ENCODE results near the gene PTGFRN.

DNA sequence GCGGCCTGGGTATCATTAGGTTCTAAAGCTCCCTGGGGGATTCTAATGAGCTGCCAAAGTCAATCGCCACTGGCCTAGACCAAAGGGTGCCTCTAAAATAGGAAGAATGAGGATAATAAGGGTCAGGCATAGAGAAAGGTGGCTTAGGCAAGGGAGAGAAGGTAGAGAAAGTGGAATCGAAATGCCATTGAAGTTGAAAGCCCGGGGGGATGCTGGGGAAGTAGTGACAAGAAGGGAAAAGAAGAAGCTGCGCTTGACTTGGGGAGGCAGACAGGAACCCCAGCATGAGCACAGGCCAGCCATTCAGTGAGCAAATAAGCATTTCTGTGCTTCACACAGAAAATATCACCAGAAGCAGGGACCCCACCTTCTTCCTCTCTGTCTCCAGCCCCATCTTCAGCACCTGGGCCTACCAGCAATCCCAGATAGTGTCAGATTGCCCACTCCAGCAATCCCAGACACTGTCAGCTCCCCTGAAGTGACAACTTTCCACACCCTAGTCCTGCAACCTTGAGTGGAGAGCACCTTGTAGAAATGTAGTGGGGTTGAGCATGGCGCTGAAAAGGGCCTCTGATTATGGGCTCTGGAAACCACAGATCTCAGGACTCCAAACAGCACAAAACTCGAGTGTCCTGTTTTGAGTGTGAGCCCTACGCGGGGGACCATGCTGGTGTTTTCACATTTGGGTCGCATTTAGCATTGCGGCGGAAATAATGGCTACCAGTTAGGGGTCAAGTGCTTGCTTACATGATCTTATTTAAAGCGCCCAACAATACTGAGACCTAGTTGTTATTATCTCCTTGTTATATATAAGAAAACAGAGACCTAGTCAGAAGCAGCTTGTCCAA, 1.6 kb downstream of the CD2 start:
- PRO-cap: no peak

DNA sequence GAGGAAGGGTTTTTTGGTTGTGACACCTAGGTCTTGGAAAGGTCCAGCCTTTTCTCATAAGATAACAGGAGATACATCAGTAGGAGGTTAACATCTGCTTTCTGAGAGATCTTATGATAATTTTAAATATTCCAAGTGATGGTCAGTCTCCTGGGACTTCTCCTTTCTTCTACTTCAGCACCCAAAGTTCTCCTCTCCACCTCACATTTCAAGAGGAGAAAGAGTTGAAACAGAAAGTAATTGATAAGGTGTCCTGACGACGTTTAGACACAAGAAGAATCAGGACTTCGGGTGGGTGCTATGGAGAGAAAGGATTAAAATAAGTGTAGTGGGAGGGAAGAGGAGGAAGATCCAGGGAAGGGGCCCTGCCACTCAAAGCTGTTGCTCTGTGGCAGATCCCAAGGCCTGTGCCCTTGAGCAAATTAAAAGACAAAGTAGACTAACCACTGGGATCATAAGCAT, 45.9 kb downstream of the CD2 start:
- PRO-cap: no peak

DNA sequence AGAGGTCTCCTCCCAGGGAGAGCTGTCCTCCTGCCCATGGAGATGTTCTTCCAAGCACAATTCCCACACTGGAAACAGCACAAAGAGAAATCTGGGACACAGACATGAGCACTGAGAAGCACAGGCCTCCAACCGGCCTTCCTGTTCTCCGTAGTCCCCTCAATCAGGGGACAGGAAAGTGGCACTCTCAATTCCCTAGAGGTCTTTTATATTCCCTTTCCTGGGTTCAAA, 70.6 kb downstream of the CD2 start:
- PRO-cap: no peak

DNA sequence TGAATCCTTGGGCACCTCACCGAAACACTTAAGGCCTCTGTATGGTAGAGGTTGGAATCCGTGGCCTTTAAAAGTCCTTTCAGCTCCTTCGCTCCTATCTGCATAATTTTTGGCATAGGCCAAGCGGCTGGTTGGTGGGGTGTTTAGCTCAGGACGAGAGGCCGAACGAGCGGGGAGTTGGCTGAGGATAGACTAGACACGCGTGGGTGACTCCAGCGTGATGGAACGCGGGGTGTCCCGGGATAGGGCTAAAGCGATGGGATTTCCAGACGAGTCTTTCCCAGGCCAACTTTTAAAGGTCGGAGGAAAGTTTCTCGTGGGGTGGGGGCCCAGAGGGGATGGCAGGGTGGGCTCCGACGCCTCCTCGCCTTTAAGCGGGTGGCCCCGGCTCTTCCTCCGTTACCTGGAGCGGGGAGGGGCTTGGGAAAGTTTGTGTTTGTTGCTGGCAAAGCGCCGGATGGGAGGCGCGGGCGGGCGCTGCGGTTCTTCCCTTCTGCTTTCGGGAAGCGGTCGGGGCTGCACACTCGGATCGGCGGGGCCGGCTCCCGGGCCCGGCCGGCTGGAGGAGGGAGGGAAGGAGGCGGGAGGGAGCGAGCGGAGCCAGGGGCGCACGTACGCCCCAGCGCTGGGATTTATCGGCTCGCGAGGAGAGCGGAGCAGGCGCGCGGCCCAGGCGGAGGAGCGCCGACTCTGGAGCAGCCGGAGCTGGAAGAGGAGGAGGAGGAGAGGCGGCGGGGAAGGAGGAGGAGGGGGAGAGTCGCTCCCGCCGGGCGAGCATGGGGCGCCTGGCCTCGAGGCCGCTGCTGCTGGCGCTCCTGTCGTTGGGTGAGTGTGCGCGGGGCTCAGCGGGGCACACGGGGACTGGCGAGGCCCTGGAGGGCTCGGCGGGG, at the start of gene PTGFRN:
PTGFRN (plus strand) TSS at position 489 of the 890 bp plus-strand sequence.
- PRO-cap: bidirectional peak, plus-strand start at position 295 of the sequence, minus-strand start at position 194 of the sequence; bidirectional peak, plus-strand start at position 502 of the sequence, minus-strand start at position 561 of the sequence

GRCh38 chr1:117033486-117033878, 26.6 kb upstream of the TTF2 start:
- PRO-cap: no peak

GRCh38 chr1:117051297-117052160, 8.6 kb upstream of the TTF2 start:
- PRO-cap: no peak

DNA sequence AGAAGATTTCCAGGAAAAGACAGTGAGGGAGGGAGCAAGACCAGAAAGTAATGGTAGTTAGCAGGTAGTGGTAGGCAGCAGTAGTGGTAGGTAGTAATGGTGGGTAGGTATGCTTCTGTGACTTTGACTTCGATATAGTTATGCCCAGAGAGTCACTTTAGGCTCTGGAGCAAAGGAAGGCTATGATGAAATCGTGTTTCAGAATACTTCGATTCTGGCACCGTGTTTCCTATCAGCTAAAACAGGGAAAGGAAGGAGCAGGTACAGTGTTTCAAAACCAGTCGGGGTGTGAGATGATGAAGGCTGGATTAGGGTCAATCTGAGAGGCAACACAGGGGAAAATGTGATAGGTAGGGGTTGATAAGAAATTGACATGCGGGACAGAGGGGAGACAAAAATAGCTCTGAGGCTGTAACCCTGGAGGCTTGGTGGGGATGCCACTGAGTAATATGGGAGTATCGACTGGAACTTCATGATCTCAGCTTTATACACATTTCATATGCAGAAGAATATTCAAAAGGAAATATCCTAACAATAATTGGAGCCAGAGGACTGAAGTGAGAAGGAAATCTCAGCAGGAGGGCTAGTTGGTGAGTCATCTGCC, 25.2 kb upstream of the TRIM45 start:
- PRO-cap: no peak

GRCh38 chr1:117571572-117571859, 34.3 kb upstream of the TENT5C start:
- PRO-cap: no peak

DNA sequence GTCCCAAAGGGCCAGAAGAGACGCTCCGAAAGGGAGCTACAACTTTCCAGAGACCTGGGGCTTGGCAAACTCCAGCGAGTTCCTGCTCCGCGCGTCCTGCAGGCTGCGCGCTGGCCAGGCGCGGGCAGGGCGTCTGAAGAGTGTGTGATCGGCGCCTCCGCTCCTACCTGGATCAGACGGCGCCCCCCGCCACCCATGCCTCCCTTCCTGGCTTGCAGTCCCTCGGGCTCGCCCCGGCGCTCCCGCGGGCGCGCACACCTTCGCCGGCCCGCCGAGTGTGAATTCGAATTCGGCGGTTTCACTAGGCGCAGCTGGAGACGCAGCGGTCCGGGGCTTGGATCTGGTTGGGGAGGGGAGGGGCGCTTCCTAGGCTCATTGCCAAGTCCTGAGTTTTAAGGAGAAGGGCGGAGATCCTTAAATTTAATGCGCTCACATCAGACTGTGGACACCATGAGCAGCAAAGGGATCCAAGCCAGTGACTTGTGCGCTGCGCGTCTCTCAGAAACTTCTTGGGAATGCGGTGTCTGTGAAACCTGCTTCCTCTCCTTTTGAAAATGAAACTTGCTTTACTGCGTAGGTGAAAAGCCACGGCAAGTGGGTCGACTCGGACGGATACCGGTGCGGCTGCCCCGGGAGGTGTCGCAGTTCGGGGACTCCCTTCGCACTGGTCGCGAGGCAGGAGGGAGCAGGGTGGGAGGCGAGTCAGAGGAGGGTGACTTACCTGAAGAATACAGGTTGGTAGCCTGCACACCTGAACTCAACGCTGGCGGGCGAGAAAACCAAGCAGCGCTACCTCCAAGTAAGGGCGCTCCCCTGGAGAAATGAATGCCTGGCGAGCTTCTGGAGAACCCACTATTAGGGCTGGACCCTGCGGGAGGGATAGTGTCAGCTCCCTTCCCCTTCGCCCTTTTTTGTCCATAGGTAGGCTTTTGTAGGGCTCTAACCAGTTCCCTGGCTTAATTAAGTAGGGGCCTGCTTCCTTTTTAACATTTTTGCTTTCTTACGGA, 831 bp downstream of the TENT5C start:
- PRO-cap: bidirectional peak, plus-strand start at position 451 of the sequence, minus-strand start at position 273 of the sequence

GRCh38 chr1:117656055-117656931, 50.4 kb downstream of the TENT5C start:
- PRO-cap: no peak

GRCh38 chr1:117820923-117821366, 108.5 kb downstream of the GDAP2 start:
- PRO-cap: no peak

GRCh38 chr1:118461737-118462084, 276.7 kb upstream of the SPAG17 start:
- PRO-cap: no peak

- PRO-cap: no peak
These were observed 563 bp upstream of the WARS2 start for GRCh38 chr1:119140880-119141551.

DNA sequence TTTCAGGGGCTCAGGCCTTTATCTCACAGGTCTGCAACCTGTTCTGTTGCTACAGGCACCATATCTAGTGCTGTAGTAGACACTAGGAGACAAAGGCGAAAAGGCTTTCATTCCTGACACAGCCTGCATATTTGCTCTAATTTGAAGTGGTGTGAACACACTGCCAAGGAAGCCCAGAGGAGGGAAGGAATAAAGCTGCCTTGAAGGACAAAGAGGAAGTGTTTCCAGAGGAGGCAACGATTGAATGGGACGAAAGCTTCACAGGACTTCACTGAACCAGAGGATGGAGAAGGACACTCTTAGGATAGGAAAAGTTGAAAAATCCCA, 90.8 kb upstream of the WARS2 start:
- PRO-cap: no peak

DNA sequence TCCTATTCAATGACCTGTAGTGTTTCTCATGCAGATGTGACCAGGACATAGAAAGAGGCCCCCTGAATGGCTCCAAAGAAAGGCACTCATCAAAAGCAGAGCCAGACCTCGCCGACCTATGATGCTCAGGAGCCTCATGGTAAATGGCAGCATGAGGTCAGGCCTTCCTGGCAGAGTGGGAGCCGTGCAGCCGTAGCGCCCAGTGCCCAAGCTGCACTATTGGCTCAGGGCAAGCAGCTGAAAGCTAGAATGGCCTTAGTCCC, 42.3 kb upstream of the HAO2 start:
- PRO-cap: no peak

DNA sequence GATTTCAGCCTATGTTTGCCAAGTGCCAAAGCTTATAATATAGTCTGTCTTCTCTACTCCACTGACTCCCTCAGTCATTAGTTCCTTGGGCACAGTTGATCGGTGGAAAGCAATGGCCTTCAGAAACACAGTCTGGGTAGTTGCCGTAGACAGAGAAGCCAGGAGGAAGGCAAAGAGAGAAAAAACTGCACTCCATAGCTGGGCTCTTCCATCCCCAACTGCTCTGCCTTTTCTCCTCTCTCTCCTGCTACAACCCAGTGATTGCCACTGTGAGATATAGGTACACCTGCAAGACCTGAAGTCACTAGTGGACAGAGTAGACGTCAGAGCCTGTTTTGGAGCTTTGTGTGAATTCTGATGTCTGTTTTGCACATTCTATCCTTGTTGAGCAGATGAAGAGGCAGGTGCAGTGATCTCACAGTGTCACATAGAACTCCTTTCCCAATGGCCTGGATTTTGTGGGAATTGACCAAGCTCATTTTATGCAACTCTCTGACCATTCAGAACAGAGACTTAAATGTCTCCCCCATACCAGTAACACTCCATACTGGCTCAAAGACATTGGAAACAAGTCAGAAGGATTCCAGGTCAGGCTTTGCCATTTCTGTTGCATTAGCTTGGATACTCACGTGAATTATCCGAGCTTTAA, 2.2 kb downstream of the HAO2 start:
- PRO-cap: no peak

GRCh38 chr1:119604380-119604971, 43.6 kb downstream of the ZNF697 start:
- PRO-cap: no peak

DNA sequence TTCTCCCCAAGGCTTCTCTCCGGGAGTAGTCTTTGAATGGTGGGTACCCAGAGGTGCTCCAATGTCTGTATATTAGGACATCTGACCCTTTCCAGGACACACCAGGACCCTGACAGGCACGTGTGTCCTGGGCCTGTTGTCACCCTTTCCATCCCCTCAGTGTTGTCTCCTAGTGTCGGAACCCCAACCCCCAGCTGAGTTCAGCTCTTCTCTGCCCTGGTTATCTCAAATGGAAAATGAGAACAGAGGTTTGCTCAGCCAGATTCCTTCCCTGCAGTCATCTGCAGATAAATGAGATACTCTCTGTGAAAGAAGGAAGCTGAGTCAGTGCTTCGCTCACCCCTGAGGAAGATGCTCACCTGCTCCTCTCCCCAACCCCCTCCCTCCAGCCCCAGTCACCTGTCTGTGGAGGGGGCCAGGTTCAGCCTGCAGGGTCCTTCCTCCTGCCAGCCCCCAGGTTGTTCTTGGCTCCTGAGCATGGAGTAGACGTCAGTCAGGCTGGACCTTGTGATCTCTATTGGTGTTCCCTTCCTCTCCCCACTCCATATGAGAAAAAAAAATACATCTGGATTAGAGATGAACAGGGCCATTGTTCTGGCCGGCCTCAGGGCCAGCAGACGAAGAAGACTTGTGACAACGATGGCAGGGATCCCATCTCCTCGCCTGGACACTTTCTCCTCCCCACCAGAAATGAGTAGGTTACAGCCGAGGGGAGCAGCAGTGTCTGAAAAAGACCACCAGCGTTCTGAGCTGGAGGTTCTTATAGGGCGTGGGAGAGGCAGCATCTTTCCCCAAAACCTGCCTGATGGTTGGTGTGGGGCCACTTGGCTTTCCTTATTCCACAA, 20.9 kb downstream of the PHGDH start:
- PRO-cap: no peak

DNA sequence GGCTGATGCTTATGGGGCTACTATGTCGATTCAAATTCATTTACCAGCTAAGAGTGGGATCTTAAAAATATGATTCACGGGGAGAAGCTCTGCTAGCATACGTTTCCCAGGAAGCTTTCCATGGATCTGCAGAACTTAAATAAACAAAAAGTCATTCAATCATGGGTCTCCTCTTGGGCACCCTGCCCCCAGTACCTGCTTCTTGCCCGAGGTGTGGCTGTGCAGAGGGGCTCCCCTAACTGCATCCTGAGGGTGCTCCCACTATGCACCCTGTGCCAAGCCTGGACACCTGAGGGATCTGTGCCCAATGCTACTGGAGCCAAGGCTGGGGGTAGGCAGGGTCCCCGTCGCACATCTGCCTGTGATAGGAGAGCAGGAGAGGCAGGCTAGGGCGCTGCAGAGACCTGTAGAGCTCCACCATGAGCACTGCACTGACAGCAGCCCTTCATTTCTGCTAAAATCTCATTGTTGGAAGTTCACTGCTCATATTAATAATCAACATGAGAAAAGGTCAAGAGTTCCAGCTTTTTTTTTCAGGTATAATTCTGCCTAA, 19.9 kb downstream of the HMGCS2 start:
- PRO-cap: no peak

DNA sequence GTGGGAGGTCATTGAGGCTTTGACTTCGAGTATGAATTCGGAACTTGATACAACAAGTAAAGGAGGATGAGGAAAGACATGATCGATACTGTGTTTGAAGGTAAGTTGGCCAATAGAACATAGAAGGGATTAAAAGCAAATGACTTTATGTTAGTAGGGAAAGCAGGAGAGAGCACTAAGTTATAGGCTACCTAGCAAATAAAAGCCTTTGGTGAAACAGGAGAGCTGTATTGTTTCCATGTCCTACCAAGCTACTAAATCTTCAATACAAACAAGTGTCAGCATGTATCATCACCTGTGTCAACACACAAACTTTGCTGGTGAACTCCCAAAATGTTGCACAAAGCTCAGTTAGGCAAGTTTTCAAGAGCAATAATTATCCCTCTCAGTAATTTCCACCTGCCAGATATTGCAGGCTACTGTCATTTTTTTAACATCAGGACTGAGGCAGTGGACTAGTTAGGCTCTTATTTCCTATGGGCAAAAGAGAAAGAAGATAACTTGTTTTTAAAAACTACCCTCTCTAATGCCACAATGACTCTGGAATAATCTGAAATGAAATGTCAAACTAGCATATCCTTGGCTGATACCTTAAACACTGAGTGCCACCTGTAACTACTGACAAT, 77.7 kb upstream of the ADAM30 start:
- PRO-cap: no peak